AG09309 (cell line): Measurements from ENCODE around the gene SERPIND1.

DNA sequence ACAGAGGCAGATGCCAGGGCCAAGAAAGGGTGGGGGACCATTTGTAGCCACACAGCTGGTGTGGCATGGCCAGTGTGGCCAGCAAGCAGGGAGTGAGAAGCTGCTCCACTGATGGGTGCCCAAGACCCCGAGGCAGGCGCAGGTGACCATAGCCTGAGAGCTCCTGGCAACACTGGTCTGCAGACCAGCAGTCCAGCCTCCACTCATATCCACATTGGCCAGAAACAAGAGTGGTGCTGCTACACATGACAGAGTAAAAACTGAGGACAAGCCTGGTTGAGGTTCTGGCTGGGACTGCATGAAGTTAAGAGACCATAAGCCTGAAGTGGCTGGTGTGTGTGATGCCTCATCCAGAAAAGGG is 25.4 kb downstream of the ARVCF start:
- RRBS = no CpG with 5 or more reads among the region's 2 CpGs

- RRBS = no CpG with 5 or more reads among the region's 4 CpGs
These were observed 2.0 kb downstream of the TANGO2 start for GRCh38 chr22:20022911-20023296.

DNA sequence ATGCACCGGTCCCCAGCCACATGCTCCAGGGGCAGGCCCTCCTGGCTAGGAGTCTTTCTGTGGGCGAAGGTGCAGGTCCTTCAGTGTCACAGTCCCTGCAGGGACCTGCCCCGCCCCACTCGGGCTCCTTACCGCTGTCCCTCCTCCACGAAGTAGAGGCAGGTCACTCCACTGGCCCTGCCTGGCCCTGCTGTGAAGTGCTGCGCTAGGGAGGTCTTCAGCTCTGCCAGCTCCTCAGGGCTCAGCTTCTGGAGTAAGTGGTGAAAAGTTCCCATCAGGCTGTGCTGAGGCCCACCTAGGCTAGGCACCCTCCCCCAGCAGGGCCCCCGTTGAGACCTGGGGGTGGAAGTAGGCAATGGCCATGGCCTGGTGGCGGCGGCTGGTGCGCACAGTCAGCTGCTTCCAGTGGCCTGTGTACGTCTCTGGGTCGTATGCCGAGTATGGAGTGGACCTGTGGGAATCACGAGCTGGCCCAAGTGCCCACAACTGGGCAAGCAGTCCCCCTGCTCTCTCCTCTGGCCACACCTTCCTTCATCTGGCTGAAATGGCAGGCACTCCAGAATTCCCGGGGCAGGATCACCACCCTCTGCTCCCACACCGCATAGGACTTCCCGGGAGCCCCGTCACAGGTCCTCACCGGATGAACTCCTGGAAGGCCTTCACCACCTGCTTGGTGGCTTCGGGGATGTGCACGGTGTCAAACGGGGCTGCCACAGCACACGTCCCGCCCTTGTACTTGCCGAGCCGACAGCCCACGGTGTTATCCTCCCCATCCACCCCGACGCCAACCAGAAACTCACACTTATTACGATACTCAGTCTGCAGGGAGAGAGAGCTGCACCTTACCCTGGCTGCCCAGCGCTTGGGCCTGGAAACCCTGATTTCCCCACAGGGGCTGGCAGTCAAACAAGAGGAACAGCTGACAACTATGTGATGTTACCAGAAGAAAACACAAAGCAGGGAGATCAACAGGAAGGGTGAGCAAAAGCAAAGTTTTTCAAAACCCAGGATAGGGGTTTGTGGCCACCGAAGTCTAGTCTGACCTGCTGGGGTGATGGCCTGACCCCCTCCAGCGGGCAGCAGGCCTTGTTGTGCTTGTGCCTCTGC is 922 bp upstream of the RANBP1 start:
- RRBS = 76% methylated on average over 3 of the region's 34 CpGs

DNA sequence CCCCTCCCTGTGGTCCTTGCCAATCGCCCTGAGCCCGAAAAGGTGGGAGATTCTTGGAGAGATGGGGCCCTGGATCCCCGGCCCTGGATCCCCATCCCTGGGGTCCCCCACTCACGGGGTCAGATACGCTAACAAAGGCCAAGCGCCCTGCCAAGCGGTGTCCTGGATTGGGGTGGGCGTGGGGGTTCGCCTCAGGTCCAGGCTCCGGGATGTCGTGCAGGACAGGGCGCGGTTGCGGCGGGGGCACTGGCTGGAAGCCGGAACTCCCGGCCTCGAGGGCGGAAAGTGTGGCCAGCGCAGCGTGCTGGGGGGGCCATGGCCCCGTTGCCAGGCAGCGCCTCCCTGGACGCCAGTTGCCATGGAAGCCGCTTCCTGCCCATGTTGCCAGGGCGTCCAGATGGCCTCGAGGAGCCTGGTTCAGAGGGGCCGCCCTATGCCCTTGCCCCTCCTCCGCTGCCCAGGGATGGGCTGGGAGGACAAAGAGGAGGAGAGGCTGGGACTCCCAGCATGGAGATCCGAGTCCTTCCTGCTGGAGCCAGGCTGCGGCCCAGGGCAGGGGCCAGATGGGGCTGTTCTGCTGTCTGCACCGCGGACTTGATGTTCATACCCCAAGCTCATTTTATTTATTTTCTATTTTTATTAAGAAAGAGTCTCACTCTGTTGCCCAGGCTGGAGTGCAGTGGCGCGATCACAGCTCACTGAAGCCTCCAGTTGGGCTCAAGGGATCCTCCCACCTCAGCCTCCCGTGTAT is 4.5 kb upstream of the CCDC188 start:
- RRBS = no CpG with 5 or more reads among the region's 36 CpGs

DNA sequence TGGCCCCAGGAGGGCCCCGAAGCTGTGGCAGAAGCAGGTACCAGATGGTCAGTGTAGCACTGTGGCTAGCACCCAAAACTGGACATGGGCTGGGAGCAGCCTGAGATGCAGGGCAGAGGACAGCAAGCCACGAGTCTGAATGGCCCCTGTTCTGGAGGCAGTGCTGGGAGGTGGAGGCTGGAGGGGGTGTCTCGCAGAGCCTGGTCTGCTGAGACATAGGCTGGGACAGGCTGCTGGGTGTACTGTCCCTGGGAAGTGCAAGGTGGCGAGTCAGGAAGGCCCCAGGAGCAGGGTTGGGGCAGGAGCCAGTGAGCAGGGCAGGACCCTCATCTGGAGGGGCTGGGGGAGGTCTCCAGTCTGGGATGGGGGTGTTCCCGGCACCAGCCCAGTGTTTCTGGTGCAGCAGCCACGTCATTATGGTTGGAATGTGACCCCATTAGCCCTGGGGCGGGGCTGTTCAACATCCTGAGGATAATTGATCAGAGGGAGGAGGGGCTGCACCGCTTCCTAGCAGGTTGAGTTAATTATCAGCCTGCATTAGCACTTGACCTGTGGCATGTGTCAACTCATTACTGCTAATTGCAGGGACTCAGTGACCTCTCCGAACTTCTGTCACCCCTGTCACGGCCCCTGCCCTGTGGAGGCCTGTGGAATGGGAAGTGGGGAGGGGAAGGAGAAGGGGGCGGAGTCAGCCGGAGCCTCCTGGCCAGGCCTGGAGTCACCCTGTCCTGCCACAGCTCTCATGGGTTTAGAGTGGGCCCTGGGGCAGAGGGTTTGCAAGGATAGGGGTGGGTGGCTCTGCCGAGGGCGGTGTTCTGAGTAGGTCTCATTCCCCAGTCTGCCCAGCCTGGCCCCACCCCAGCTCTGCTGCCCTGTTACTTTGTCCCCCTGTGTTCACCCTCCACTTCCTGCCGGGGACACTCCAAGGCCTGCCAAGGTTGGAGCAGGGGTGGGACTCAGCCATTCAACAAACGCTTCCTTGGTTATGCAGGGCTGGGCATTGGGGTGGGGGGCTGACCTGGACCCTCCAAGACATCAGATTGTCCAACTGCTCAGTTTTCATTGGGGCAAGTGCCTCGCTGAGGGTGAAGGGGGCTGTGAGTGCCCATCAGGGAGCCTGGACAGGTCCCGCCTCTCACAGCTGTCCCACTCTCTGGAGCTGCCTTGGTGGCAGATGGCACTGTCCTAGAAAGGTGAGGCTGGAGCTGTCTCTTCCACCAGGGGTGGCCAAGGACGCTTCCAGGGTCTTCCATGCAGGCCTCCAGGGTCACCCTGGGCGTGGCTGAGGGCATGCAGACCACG is 52.9 kb upstream of the CCDC188 start:
- RRBS = no CpG with 5 or more reads among the region's 21 CpGs

- RRBS = no CpG with 5 or more reads among the region's 34 CpGs
These were observed 26.5 kb downstream of the RTN4R start for GRCh38 chr22:20241603-20242128.

DNA sequence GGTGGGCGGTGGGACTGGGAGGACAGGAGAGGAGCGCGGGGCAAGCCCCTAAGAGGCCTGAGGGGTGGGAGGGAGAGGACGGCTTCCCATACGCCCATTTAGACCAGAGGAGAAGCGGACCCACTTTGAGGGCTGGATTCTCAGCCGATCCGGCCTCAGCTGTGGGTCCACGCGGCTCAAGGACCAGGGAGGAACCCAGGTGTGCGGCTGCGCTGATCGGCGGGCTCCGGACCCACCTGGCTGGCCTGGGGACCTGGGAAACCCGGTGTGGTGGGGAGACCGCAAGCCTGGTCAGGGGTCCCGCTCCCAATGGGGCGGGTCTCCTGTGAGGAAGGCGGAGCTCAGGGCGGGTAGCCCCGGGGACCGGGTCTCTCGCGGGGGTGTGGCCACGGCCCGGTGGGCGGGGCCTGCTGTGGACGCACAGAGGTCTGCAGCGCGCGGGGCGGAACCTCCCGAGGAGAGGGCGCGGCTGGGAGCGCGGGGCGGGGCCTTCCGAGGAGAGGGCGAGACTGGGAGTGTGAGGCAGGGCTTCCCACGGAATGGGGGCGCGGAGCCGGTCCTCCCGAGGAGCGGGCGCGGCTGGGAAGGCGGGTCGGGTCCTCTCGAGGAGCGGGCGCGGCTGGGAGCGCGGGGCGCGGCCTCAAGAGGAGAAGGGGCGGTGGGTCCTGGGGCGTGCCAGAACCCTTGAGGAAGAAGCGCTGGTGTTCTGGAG is 21.1 kb downstream of the DGCR6L start:
- RRBS = 10% methylated on average over 13 of the region's 62 CpGs

- RRBS = no CpG with 5 or more reads among the region's 6 CpGs
These were observed 6.4 kb downstream of the DGCR6L start for GRCh38 chr22:20313429-20313914.

- RRBS = no CpG with 5 or more reads among the region's 8 CpGs
These were observed 3.0 kb upstream of the DGCR6L start for GRCh38 chr22:20322935-20323235.

GRCh38 chr22:20504090-20504624 is 3.3 kb upstream of the MED15 start:
- RRBS = no CpG with 5 or more reads among the region's 4 CpGs

- RRBS = no CpG with 5 or more reads among the region's 6 CpGs
These were observed 2.0 kb downstream of the MED15 start for GRCh38 chr22:20509229-20510017.

DNA sequence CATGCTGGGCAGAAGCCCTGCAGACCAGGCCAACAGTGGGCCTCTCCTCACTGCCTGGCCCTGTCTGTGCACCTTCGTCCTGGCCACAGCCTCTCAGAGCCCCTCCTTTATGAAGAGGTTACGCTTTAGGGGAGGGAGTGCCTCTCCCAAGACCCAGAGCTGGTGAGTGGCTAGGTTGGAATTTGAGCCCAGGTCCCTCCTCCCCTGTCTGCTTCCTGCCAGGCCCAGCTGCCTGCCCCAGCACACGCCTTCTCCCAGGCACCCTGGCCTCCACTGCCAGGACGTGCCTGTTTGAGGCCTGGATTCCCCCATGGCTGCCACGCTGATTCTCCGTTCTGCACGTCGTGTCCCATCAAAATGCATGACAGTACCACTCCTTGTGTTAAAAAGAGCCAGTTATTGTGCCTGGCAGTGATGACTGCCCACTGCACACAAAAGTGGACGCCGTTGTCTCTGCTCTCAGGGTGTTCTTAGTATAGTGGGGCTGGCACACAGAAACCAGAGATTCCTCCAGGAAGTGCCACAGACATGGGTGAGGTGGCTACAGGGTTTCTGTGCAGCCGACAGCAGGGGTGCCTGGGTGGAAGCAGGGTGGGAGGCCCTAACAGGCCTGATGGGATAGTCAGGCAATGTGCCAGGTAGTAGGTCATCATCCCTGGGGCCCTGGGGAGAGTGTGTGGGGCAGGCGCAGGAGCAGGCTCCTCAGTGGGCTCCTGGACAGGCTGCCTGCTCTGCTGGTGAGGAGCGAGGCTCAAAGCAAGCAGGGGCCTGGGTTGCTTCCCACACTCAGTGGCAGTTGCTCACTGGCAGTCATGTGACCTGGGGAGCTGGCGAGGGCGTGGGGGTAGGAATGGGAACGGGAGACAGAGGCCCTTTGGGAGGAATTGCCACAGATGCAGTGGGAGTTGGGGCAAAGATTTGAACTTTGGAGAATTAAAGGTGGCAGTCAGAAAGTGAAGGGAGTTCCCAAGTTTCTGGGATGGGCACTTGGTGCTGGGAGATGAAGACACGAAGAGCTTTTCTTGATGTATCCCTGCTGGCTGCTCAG is 24.2 kb downstream of the MED15 start:
- RRBS = no CpG with 5 or more reads among the region's 17 CpGs

GRCh38 chr22:20591959-20592459 is 84.6 kb downstream of the MED15 start:
- RRBS = no CpG with 5 or more reads among the region's 16 CpGs

- RRBS = no CpG with 5 or more reads among the region's 19 CpGs
These were observed 55.3 kb upstream of the SERPIND1 start for GRCh38 chr22:20718548-20719165.

GRCh38 chr22:20738492-20739118 is 35.3 kb upstream of the SERPIND1 start:
- RRBS = no CpG with 5 or more reads among the region's 14 CpGs

DNA sequence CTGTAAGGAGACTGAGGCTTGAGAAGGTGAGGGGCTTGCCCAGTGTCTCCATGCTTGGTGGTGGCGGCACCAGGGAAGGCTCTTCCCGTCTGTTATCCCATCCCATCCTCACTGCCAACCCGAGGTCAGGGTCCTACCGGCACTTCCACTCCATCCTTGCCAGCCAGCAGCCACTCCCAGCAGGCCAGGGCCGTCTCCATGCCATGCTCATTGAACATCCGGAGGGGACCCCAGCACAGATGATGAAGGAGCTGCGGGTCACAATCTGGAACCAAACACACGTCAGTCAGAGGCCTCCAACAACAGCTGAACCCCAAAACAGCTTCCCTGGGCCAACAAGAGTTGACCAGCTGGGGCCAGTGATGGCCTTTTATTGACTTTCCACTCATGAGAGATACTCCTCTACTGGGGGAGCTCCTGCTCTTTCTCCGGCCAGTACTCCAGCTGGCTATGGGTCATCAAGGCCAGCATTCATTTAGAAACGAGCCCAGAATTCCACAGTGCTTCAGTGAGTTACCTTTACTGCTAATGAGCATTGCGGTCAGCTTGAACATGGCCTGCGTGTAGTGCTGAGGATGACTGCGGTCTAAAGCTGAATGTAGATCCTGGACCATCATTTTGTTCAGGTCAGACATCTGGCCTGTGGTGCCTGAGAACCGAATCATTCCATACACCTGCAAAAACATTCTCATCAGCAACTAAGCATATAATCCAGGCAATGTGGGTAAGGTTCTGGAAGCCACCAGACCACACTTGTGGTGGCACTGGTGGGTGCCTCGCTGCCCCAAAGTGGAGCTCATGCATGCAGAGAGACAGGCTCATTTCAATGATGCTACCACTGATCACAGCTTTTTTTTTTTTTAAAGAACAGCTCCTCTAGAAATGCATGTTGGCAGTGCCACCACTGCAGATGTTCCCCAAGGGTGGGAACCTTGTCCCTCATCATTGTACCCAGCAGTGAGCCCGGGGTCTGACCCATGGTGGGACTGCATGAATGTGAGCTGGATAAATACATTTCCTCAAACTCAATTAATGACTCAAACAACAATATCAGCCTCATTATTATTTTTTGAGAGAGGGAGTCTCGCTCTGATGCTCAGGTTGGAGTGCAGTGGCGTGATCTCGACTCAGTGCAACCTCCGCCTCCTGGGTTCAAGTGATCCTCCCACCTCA is 31.4 kb upstream of the SERPIND1 start:
- RRBS = 81% methylated on average over 3 of the region's 20 CpGs

DNA sequence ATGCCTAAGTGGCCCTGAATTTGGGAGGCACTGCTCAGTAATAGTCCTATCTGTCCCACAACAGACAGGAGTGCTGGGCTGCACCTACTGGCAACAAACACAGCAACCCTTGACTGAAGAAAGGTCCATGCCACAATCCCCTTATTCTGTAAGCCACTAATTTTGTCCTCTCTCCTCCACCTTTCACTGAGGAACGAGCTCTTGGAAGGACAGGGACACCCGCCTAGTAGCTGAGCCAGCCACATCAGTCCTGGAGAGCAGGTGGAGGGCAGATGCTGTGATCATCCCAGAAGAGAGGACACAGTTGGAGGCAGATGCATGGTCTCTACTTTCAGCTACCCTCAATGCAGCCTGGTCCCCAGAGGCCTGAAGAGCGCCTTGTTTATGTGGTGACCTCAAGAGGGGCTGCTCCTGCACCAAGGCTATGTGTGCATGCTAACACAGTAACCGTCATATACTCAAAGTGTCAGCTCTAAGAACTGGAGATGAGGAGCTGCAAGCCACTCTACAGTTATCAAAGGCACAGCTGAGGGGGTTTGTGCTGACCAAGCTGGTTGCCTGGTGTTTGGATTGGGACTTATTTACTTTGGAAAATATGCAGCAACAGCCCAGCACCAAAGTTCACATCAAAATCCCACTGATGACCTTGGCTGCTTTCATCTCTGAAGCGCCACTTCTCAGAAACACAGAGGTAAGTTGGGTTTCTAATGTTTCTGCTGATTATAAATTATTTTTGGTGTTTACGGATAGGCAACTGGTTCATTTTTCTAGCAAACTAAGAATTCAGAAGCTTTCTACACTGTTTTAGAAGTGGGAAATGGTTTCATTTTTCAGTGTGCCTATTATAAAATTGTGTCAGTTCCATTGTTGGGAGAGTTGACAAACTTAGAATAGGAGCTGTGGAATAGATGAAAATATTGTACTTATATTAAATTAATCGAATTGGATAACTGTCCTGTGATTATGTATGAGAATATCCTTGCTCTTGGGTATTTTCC is at the start of gene SERPIND1:
SERPIND1 (plus strand) TSS at position 659 of the 998 bp plus-strand sequence.
- RRBS = no CpG with 5 or more reads among the region's 7 CpGs

DNA sequence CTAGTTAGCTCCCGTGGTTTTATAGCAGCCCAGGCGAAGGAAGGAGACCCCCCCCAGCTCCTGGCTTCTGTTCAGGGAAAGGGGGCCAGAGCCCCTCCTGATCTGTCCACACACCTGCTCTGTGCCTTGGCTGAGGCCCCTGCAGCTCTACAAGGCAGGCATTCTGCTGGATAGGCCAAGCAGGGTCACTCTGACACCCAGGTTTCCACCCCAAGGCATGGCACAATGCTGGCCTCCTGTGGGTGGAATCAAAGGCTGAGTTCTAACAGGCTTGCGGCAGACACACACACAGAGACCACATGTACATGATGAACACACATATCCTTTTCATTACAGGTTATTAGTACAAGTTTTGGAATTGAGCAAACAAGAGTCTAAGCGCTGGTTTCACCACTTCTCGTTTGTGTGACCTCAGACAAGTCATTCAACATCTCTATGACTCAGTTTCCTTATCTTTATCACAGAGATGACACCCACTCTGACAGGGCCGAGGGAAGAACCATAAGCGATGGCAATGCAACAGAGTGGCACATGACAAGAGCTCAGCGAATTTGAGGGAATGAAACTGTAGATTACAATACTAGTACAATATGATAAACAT is 7.6 kb downstream of the SERPIND1 start:
- RRBS = no CpG with 5 or more reads among the region's 8 CpGs

DNA sequence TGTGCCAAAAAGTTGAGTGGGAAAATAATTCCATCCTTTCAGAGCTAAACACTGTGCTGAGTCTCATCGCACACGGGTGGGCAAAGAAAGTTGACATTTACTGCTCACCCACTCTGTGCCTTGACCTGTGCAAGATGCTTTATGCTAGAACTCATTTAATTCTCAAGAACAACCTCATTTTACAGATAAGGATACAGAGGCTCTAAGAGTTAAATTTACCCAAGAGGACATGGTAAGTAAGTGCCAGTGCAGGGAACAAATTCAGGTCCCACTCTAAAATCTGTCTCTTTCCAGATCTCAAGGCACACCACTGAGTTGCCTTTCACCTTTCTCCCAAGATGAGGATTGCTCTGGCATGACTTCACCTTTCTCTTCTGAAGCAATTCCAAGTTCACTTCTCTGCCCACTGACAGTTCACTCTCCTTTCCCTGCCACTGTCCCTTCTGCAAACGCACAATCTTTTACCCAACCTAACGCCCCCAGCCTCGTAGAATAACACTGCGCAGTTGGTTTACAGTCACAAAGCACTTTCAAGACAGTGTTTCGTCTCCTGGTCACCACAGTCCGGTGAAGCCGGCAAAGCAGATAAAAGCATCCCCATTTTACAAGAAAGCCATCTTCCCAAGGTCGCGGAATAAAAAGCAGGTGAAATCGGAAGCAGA is 947 bp downstream of the PI4KA start:
- RRBS = no CpG with 5 or more reads among the region's 12 CpGs

GRCh38 chr22:20889044-20889579 is 28.1 kb upstream of the CRKL start:
- RRBS = no CpG with 5 or more reads among the region's 3 CpGs